Thoracic aorta endothelial cell (primary cell): ENCODE data around the genes TMEM245 and EPB41L4B.

GRCh38 chr9:105298789-105300128 lies 54.8 kb downstream of the SLC44A1 start:
- CAGE, long polyA plus RNA: no peak

GRCh38 chr9:105329750-105330025 lies 85.2 kb downstream of the SLC44A1 start:
- CAGE, long polyA plus RNA: no peak

DNA sequence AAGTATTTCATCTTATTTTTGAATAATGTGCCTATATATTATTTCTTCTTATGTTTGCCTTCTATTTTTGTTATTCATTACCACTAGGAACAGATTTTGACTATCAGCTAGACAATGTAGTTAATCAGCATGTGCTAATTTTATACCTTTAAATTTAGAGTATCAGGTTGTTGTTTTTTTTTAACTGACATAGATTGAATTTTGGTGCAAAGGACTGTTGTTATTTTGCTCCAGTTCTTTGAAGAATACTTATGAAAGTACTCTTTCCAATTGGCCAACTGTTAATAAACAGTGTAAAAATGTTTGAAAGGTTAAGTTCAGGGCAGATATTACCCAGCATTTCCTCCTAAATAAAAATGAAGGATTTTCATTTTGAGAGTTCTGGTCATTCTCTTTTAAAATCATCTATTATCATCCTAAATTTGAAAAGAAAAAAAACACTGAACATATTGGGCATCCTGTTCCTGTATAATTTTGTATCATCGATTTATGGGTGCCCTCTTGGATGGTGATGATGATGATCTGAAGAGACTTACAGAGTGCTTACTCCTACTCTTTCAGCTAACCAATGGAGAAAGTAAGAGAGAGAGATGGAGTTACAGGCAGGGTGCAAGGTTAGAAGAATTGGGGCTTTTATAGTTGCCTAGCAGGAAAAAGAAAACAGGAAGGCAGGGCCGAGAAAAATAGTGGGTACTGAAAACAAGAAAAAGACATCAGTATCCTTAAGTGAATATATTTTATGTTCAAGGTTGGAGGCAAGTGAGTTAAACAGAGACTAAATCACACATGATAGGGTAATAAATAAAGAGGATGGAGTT lies 94.6 kb upstream of the FSD1L start:
- CAGE, long polyA plus RNA: no peak

DNA sequence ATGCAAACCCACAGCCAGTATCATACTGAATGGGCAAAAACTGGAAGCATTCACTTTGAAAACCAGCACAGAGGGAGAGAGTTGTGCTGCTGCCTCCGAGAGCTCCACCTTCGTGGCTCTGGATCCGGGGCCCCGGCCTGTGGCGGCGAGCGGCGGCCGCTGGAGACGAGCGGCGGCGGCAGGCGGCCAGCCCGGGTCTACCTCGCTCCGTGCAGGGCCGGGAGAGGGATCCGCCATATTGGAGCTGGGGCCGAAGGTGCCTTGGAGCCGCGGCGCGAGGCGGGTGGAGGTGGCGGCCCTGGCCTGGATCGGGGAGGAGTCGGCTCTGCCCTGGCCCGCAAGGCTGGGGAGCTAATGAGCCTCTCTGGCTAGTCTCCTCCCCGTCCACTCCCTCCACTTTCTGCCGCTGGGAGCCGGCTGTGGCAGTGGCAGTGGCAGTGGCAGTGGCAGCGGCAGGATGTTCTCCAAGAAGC lies 38.2 kb upstream of the FKTN start:
- CAGE, long polyA plus RNA: no peak

GRCh38 chr9:107012677-107013419 lies 149.9 kb downstream of the ZNF462 start:
- CAGE, long polyA plus RNA: no peak

- CAGE, long polyA plus RNA: no peak
These were observed 166.2 kb downstream of the ZNF462 start for GRCh38 chr9:107029106-107029552.

GRCh38 chr9:107306271-107306786 lies 23.2 kb downstream of the RAD23B start:
- CAGE, long polyA plus RNA: no peak

DNA sequence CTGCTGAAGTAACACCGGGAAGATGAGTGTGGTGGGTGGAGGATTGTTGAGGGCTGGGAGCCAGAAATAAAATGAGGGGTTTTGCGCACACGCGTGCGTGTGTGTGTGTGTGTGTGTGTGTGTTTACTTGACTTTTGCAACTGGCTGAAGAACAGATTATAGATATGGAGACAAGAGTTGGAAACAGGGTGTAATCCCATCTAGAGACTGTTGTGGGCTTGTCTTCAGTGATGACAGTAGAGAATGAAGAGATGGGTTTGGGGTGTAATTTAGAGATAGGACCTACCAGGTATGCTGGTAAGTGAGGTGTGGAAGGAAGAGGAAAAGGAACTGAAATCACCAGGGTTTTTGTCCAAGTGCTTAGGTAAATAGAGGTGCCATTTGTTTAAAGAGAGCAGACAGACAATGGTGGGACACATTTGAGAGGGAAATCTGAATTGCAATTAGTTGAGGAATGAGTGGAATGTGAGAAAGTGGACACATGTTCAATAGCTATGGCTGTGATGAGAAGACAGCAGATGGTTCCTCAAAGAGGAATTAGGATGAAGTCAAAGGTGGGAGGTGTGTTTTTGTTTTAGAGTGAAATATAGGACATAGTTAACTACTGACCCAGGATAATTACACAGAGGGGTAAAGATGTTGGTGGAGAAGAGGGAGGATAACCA lies 34.1 kb downstream of the RAD23B start:
- CAGE, long polyA plus RNA: no peak

- CAGE, long polyA plus RNA: no peak
These were observed 40.7 kb downstream of the RAD23B start for GRCh38 chr9:107323789-107324131.

GRCh38 chr9:107332132-107332660 lies 49.1 kb downstream of the RAD23B start:
- CAGE, long polyA plus RNA: no peak

DNA sequence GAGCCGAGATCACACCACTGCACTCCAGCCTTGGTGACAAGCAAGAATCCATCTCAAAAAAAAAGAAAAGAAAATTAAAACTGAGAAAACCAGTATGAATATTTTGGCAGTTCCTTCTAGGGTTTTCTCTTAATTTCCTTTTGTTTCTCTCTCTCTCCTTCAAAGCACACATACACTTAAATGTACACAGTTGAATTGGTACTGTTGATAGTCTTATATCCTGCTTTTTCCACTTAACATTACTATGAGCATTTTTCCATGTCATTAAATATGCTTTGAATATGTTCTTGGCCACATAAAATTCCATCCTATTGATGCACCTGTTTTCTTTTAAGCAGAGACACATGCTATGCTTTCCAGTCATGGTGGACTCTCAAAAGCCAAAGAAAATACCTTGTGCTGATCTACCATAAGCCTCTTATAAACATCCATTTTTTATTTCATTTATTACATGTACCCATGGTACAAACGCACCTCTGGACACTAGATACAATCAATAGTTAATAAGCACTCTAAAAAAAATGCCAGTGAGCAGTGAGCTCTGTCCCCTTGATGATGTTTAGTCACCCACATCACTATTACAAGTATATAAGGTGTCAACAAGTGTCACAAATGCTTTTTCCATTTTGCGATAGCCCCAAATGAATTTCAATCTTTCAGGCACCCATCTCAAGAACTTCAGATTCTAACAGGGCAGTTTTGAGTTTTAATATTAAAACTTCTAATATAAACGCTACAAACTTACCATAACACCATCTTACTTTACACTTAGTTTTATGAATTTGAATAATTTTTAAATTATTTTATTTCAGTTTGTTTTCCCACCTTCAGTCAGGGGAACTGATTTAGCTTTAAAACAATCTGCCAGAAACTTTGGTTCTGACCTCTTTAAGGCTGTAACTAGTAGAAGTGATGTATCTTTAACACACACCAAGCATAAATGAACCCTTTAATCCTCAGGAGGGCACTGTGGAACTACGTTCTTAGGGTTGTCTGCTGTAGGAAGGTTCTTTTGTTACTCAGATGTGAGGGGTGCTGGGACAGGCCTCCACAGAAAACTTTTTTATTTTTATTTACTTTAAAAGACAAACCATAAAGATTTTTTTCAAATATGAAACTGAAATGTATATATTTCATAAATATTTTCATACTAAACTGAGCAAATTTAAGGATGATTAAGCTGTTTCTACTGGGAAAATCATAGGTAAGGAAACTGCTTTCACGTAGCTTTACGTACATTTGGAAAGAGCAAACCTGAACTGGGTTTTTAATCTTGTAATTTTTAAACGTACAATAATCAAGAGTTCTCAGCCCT lies 5.8 kb downstream of the KLF4 start:
- CAGE, long polyA plus RNA: no peak

DNA sequence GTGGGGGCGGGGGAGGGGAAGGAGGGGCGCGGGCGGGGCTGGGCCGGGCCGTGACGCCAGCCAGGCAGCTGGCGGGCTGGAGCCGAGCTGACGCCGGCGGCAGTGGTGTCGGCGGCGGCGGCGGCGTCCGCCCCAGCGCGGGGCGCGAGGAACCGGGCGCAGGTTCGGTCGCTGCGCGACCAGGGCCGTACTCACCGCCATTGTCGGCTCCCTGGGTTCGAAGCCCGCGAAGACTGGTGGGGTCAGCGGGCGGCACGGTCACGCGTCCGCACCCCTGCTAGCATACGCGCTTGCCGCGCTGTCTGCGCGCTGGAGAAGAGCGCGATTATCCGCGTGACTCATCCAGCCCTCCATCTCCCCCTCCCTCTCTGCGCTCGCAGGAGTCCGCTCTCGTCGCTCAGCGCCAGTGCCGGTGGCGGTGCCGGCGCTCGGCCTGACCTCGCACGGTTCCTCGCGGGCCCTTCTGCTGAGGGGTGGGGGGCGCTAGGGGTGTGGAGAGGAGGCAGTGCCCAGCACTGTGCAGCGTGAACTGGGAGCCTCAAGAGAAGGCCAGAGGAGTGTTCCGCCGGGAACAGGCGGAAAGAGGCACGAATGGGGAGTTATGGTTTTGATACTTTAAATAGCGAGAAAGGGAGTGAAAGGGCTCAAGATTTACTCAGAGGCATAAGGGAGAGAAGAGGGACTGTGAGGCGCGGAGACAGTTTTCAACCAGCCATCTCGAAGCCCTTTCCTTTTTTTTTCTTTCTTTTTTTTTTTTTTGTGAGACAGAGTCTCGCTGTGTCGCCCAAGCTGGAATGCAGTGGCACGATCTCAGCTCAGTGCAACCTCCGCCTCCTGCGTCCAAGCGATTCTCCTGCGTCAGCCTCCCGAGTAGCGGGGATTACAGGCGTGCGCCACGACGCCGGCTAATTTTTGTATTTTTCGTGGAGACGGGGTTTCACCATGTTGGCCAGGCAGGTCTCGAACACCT lies 640 bp upstream of the KLF4 start:
- CAGE, long polyA plus RNA: no peak

GRCh38 chr9:108057194-108057855 lies 567.8 kb upstream of the KLF4 start:
- CAGE, long polyA plus RNA: no peak

DNA sequence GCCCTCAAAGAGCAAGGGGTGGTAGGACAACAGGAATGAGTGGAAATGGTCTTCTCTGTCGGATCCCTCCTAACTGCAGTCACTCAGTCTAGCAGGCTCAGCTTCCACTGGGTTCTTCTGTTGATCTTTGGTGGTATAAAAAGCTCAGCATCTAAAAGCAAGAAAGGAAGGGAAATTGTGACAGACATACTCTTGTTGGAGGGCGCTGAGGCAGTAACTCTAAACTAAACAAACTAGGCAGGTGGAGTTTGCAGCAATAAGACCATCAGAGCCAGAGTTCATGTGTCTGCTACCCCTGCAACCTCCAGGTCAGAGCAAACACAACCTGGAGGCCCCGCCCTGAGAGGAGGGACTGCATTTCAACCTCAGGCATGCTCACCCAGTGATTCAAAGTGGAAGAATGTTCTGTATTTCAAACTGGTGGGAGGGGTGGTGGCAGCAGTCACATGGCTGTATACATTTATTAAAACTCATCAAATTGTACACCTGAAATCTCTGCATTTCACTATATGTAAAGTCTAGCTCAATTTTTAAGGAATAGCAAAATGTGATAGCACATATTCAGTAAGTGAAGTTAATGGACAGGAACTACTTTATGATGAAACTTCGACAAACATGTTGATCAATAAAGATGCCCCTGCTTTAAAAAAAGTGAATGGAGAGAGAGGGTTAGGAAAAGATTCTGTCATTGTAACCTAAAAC lies 7.1 kb downstream of the ACTL7A start:
- CAGE, long polyA plus RNA: no peak

DNA sequence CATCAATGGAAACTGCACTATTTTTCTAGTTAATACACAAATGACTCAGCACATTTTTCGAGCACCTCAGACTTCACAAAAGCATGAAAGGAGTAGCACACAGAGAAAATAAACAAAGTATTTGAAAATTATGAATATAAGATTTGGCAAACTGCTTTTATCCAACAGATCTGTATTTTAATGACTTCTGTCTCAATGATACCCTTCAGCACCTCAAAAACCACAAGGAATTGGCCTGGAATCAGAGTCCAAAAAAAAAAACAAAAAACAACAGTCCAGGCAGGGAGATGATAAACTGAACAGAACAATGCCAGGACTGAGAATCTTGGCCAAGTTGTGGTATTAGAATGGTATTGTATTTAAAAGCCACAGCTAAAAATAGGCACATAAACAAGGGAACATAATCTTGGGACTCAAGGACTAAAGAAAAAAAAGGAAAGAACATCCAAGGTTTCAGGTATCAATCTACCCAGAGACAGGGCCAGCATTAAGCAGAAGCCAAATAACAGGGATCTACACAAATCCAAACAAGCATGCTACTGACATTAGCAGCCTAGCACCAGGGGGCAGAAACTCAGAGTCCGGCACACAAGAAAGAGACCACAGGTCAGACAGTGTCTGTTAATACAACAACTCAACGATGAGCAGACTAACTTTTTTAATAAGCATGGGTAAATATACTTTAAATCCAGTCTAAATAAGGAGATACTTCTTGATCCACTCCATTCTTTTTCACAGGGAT lies 21.3 kb downstream of the TMEM245 start:
- CAGE, long polyA plus RNA: no peak

DNA sequence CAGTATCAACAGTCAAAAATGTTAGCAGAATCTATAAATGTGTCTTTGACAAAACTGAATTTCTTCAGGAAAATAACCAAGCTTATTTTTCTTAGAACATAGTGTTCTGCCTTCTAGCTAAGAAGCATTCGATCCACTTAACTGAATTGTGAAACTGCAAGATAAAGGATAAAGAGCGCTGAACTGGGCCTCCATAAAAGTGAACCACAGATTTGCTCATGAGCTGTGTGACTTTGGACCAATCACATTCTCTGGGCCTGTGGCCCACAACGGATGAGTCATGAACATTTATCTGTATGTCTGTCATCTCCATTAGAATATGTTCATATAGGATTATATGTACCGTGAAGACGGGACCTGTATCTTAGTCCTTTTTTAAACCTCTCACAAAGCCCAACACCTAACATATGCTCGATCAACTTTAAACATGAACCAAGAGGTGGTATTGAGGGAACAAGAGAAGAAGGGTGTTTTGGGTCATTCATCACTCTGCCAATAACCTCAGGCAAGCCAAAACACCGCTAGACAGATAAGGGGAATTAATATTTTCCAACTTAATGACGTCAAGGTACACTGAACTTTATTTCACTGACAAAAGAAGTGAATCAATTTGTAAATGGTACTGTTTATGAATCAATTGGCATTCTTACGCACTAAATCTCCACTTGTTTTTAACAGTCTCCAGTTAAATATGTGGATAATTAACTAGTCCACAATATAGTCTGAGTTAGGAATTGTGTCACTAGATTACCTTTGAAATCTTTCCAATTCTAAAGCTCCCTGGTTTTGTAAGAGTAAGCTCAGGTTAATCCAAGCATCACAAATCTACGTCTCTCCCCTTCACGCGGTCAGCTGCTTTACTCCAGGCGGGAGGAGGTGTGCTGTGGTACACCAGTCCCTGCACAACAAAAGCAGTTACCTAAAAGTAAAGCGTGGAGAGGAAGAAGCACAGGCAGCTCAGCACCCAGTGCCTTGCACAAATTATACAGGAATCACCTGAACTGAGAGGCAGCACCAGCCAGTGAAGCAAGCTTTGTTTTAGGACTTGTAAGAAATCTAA lies 1.6 kb downstream of the TMEM245 start:
- CAGE, long polyA plus RNA: no peak

GRCh38 chr9:109118887-109119794 lies 606 bp downstream of the TMEM245 start:
- CAGE, long polyA plus RNA: no peak

DNA sequence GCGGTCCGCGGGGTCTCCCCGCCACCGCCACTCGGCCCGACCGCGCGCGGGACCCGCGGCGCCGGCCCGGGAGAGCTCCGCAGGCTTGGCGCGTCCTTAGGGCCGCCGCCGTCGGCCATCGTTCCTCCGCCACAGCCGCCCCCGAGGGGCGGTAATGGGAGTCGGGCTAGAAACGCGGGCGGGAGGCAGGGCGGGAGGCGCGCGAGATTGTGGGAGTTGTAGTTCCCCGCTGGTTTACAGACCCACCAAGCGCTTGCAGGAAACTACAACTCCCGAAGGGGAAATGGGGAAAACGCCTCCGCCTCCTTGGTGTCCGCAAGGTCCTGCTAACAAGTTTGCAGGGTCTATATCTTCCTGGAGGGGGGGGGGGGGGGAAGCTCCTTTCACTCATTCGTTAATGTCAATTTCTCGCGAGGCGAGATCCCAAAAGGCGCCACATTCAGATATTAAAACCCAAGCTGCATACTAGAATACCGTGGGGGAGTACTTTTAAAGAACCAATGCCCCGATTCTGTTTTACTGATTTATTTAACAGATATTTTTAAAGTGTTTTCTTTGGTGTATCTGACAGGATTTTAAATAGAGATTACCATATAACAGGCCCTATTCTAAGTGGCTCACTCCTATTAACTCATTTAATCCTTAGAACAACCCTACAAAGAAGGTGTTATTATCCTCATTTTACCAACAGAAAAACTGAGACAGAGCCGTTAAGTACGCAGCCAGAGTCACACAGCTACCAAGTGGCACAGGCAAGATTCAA lies at the start of gene TMEM245:
Gene TMEM245 (minus strand): TSS at position 153 of the 763 bp plus-strand sequence.
- CAGE, long polyA plus RNA: no peak

- CAGE, long polyA plus RNA: no peak
These were observed 67.4 kb downstream of the EPB41L4B start for GRCh38 chr9:109253382-109253936.

DNA sequence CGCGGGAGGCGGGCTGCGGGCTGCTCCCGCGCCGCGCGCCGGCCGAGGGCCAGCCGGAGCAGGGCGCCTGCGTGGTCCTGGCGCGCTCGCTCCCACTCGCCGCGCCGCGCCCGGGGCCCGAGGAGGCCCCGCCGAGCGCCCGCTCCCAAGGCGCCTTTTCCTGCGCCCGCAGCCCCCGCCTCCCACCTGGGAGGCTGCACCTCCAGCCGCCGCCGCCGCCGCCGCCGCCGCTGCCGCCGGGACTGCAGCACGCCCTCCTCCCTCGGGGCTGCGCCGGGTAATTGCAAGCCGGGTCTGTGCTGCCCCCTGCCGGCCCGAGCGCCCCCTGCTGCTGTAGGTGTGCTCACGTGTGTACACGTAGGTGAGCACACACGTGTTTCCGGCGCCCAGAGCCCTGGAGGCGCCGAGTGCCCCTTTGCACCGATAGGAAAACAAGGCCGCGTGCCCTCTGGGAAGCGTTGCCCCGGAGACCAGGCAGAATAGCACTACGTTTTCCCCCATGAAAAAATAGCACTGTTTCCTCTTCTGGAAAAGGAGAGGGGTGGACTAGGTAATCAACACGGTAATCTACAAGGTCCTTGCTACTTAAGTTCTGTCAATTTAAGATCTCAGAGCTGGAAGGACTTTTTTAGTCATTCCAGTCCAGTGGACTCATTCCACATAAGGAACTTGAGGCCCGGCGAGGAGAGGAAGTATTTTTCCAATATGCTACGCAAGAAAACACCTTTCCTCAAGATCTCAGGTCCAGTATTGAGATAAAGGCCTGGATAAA lies at the start of gene EPB41L4B:
Gene EPB41L4B (minus strand): TSS at position 256 of the 772 bp plus-strand sequence.
- CAGE, long polyA plus RNA: no peak